Bronchus (tissue), 1 donor: ENCODE data around the gene P2RX2.

GRCh38 chr12:132492412-132493033 lies 2.6 kb downstream of the FBRSL1 start:
- PRO-cap, result no peak

DNA sequence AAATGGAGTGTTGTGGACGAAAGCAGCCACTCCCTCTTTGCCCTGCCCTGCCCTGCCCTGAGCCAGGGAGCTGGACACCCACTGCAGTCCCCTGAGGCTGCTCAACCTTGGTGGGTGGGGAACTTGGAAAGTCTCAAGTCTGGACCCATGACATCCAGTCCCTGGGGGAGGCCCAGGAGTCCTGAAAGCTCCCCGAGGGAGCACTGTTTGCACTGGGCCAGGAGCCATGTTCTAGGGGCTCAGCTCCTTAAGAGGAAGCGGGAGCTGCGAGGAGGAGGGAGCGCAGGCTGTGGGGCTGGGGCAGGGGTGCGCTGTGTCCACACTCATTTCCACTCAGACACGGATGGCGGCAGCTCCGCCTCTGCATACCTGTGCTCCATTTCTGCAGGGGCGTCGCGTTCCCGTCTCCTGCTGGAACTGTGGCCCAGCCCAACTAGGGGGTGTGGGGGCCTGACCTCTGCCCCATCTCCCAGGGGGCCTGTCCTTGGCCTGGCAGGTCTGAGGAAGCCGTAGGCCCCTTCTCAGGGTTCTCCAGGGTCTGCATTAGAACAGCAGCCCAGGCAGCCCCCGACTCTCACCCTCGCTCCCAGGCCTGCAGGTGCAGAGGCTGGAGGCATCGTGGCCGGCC lies 31.1 kb downstream of the FBRSL1 start:
- PRO-cap, result no peak

- PRO-cap, result no peak
Measured at GRCh38 chr12:132530714-132531298, 40.9 kb downstream of the FBRSL1 start.

GRCh38 chr12:132542528-132543500 lies 52.9 kb downstream of the FBRSL1 start:
- PRO-cap, result no peak

- PRO-cap, result no peak
Measured at GRCh38 chr12:132560425-132560897, 49.9 kb downstream of the LRCOL1 start.

- PRO-cap, result no peak
Measured at GRCh38 chr12:132618337-132618883, at the start of gene P2RX2. TSS of gene P2RX2 (plus strand) at chr12:132618776.

DNA sequence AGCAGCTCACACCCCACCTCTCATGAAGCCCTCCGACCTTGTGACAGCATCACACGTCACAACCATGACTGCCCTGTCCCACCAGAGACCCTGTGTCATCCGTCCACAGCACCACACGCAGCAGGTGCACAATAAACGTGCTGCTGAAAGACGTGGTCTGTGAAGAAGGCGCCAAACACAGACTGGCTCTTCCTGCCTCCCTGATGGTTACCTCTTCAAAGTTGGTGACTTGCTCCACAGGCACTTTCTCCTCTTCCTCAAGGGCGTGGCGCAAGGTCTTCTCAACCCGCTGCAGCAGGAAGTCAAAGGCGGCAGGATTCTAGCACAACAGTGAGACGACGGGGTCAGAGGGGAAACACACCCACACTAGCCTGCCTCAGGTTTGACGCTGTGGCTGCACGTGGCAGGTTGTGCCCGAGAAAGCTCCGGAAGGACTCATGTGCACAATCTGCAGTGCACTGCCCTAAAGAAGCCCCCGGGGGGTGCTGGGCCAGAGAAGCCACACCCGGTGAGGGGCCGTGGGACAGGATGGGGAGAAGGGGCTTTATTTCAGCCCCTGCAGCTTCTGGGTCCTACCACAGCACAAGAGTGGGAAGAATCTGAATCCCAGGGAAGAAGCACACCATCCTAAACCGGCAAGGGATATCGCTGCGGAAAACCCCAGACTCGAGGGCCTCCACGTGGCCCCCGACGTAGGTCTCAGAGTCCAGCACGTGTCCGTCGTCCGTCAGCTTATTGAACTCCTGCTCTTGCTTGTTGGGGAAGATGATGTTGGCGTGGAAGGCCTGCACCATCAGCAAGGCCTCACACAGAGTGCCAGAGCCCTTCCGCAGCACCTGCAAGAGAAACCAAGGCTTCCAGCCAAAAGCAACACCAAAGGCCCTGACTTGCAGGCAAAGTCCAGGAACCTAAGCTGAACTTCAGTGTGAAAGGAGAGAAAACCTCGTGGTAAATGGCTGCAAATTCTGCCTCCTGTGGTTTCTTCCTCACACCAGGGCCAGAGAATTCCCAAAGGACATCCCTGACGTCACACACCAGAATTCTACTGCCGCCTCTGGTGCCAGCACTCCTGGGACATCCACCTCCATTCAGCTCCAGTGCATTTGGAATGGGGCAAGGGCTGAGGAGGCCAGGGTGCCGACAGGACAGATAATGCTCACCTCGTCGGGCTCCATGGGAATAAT lies 14.7 kb downstream of the POLE start:
- PRO-cap, result no peak

DNA sequence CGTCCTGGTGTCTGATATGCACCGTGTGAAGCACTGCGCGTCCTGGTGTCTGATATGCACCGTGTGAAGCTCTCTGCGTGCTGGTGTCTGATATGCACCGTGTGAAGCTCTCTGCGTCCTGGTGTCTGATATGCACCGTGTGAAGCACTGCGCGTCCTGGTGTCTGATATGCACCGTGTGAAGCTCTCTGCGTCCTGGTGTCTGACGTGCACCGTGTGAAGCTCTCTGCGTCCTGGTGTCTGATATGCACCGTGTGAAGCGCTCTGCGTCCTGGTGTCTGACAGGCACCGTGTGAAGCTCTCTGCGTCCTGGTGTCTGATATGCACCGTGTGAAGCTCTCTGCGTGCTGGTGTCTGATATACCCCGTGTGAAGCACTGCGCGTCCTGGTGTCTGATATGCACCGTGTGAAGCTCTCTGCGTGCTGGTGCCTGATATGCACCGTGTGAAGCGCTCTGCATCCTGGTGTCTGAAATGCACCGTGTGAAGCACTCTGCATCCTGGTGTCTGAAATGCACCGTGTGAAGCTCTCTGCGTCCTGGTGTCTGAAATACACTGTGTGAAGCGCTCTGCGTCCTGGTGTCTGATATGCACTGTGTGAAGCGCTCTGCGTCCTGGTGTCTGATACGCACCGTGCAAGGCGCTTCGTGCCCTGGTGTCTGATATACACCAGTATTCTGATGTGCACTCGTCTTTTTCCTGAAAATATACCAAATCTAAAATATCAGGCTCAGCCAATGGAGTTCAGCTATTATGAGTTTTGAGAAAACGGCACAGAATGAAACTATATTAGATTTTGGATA lies 22.7 kb downstream of the PGAM5 start:
- PRO-cap, result no peak

DNA sequence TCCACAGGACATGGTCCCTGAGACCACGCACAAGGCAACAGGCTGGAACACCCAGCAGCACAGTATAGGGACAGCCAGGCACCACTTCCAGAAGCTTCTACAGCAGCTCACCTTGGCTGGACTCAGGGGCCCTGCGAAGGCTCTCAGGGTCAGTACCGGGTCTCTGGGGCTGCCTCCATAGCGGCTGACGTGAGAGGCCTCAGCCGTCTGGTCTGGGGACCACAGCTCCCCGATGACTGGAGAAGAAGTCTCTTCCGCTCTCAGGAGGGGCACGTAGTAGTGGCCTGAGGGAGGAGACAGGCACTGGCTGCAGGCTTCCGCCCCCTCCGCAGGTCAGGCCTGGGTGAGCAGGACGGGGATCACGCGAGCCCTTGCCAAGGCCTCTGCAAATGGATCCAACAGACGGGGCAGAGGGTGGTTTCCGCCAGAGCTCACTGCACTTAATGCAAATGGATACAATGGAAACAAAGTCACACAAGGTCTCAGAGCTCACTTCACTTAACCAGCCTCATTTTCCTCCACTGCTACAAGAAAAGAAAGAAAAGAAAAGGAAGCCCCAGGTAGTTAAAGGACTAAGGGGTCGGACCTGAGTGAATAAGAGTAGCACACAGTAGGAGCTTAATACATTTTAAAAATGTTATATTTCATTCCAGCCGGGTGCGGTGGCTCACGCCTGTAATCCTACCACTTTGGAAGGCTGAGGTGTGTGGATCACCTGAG lies 24.7 kb downstream of the ANKLE2 start:
- PRO-cap, result no peak

GRCh38 chr12:132866258-132866846 lies 21.1 kb downstream of the CHFR start:
- PRO-cap, result no peak

DNA sequence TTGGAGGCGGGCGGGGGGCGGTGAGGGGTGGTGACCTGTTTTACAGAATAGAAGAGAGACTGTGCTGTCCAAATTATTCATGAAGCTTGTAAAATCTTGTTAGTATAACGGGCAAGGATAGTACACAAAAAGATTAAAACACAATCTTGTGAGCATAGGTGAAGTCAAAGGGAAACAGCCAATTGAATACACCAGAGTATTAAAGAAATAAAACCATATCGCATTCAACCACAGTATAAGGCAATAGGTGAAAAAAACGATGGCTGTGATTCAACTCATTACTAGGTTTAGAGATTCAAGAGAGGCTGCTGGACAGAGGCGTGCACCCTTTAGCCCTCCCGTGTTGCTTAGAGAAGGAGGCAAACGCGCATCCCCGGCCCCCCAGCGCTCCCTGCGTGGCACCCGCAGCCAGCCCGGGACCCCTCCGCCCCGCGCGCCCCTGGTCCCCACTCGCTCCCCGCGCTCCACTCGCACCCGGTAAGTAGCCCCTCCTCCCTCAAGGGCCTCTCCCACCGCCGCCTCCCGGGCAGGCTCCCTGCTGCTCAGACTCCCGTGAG lies 417 bp downstream of the ZNF891 start:
- PRO-cap, result no peak